M059J (cell line): ENCODE measurements around a stretch of chr7.

- RAMPAGE, long total RNA: no peak
Measured at GRCh38 chr7:29328081-29328487, 133.5 kb downstream of the CHN2 start.

GRCh38 chr7:29483285-29483952 lies 80.2 kb upstream of the PRR15 start:
- RAMPAGE, long total RNA: no peak

DNA sequence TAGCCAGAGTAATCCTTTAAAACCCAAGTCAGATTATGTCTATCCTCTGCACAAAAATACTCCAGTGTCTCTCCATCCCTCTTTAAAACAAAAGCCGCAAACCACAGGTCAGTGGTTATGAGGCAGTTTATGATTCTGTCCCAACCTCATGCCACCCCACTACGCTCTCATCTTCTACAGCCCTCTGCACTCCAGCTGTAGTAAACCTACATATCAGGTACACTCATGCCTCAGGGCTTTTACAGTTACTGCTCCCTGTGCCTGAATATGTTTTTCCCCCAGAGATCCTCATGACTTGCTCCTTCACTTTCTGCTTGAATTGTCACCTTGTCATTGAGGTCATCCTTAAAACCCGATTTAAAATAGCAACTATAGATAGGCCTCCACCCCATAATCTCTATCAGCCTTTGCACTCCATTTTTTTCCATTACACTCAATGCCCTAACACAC lies 113.7 kb downstream of the PRR15 start:
- RAMPAGE, long total RNA: no peak

DNA sequence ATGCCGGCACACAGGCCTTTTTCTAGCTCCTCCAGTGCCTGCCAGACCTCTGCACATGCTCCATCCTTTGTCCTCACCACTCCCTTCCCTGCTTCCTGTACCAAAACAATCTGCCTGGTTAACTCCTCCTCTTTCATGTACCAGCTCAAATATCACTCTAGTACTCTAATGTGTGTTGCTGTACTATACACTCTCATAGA lies 19.4 kb downstream of the SCRN1 start:
- RAMPAGE, long total RNA: no peak

GRCh38 chr7:29976725-29977040 lies 12.9 kb downstream of the SCRN1 start:
- RAMPAGE, long total RNA: no peak

DNA sequence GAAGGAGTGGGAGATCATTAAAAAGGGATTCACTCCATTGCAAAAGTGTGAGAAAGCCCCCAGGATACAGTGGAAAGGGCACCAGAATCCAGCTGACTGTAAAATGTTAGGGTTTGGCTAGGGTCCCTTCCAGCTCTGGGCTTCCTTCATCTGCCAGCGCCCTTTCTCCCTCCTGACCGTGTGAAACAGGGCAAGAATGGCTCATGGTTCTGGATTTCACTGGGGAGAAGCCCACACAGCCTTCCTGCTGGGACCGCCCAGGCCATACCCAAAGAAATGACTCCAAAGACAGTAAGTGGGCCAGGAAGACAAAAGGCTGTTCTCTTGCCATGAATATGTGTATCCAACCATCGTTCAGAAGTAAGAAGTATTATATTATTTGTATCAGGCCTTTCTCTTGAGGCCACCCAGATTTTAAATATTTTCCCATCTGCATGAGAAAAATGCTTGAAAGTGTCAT lies 2.3 kb downstream of the MTURN start:
- RAMPAGE, long total RNA: no peak

GRCh38 chr7:30142664-30143357 lies 8.0 kb downstream of the MTURN start:
- RAMPAGE, long total RNA: no peak

- RAMPAGE, long total RNA: no peak
Measured at GRCh38 chr7:30201067-30201867, 66.5 kb downstream of the MTURN start.

- RAMPAGE, long total RNA: no peak
Measured at GRCh38 chr7:30225619-30226449, 58.6 kb upstream of the ZNRF2 start.

DNA sequence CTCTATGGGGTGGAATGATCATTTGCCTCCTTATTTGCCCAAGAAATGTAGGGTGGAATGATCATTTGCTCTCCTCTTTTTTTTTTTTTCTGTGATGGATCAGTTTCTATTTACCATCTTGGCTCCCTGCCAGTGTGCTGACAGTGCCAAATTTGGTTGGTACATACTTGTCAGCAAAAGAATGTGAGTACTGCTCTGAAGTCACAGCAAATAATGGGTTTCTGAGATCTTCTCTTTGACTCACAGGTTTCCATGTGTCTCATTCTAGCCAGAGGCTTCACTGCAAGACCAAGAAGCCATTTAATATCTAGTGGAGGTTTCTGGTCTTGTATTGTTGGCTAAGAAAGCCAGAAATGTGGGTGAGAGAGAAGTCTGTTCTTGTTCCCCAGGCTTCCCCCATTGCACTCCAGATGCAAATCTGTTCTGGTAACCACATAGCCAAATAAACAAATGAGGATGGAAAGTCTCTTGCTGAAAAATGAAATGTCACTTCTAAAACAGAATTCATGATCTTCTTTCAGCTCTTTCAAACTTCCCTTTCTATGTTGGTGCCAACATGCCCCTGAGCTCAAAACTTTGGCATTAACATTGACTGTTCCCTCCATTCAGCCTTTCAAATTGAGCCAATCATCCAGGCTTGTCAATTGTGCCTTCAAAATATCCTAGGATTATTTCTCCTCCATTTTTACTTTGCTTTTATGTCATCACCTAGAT lies 45.3 kb upstream of the ZNRF2 start:
- RAMPAGE, long total RNA: no peak

DNA sequence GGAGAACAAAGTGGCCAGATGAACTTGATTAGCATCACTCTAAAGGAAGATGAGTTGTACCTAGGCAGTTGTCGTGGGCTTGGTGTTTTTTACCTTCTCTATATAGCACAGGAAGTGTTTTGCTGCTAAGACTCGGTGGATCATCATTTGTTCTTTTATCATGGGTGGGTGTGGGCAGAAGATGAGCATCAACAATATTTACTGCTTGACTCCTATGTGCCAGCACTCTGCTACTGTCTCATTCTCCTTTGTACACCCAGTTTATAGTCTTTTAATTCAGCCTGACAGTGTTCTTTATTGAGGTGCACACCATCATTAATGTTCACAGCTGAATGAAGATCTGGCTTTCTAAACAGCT lies 34.0 kb upstream of the ZNRF2 start:
- RAMPAGE, long total RNA: no peak

DNA sequence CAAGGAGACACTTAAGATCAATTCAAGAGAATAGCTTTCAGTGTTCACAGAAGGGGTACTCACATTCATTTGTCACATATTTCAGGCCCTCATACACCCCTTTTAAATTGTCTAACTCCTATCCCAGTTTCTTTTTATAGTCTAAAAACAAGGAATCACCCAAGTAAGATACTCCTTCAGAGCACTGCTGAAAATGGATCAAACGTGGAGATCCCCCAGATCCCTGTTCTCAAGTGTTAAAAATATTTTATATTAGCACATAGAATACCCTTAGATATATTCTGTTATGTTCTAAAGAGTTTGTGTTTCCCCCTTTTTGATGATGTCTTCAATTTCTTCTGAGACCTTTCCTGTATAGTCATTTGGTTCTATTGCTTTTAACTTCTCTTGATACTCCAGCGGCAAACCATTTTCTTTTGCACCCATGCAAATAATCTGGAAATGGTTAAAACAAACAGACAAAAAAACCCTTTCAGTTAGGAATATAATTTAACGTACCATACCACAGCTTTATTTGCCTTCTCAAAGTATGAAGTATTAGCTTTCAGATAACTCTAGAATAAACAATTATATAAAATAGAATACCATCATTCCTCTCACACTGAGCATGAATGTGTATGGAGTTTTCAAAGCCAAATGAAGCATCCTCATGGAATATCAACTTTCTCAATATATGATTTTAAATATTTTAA lies 7.7 kb downstream of the GGCT start:
- RAMPAGE, long total RNA: no peak

GRCh38 chr7:30556773-30557275 lies 37.9 kb upstream of the GARS1 start:
- RAMPAGE, long total RNA: no peak

- RAMPAGE, long total RNA: no peak
Measured at GRCh38 chr7:30597798-30598708, 3.4 kb downstream of the GARS1 start.

GRCh38 chr7:30726545-30727975 lies 24.9 kb upstream of the INMT start:
- RAMPAGE, long total RNA: no peak

DNA sequence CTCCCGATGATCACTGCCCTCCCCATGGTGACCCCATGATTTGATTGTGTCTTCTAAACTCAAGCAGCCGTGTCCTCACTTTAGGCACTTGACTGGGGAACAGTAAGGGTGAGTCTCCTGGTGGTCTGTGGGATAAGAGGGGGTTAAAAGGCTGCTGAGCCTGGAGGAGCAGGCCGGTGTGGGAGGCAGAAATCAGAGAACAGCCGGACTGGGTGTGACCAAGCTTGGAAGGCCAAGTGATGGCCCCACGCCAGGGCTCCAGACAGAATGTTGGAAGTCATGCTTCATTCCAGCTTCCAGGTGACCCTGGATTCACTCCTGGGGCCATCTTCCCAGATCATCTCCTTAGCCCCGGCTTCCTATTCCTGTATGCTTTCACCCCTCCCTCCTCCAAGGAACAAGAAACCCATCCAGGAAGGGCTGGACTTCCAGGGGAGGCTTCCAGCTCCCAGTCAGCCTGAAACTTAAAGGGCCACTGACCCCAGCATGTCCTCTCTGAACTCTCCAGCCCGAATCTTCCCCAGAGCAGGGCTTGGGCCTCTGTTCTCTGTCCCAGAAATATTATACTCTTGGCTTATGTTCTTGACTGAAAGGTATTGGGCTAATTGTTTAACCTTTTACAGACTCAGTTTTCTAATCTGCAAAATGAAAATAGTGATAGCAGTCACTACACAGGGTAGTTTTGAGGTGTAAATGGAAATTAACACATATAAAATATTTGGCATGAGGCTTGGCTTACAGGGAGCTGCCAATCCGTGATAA lies 1.1 kb downstream of the INMT start:
- RAMPAGE, long total RNA: no peak

GRCh38 chr7:30866973-30867883 lies 44.4 kb upstream of the AQP1 start:
- RAMPAGE, long total RNA: no peak

DNA sequence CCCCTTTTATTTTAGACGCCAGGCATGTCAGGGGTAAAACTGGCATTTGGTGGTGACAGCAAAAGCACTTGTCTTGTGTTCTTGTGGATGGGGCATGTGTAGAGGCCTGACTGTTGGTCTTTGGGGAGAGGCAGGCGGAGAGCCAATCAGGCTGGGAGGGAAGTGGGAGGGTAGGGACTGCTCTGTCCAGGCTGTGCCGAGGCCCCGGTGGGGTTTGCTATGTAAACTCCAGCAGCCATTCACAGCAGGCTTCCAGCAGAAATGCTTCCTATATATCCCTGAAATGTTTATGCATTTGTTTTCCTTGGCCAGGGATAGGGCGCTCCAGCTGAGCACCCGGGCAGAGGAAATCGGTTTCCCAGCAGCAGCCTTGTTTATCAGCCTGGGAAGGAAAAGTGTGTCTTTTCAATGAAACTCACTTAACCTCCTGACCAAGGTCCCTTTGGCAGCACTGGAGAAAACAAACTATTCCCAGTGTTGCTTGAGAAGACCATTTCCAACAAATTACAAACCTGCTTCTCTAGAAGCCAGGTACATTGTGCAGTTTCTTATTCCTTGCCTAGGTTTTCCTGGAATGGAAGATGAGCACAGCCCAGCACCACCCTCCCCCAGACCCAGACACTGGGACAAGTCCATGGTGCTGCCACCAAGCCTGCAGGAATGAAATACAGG lies 18.2 kb upstream of the AQP1 start:
- RAMPAGE, long total RNA: no peak

- RAMPAGE, long total RNA: no peak
Measured at GRCh38 chr7:30904900-30905489, 6.7 kb upstream of the AQP1 start.

GRCh38 chr7:30938300-30938703 lies 25.5 kb upstream of the GHRHR start:
- RAMPAGE, long total RNA: no peak